Left ventricle myocardium (tissue), 1 donor: ENCODE data around the genes TNFRSF18, TAS1R3, AURKAIP1 and ATAD3A.

DNA sequence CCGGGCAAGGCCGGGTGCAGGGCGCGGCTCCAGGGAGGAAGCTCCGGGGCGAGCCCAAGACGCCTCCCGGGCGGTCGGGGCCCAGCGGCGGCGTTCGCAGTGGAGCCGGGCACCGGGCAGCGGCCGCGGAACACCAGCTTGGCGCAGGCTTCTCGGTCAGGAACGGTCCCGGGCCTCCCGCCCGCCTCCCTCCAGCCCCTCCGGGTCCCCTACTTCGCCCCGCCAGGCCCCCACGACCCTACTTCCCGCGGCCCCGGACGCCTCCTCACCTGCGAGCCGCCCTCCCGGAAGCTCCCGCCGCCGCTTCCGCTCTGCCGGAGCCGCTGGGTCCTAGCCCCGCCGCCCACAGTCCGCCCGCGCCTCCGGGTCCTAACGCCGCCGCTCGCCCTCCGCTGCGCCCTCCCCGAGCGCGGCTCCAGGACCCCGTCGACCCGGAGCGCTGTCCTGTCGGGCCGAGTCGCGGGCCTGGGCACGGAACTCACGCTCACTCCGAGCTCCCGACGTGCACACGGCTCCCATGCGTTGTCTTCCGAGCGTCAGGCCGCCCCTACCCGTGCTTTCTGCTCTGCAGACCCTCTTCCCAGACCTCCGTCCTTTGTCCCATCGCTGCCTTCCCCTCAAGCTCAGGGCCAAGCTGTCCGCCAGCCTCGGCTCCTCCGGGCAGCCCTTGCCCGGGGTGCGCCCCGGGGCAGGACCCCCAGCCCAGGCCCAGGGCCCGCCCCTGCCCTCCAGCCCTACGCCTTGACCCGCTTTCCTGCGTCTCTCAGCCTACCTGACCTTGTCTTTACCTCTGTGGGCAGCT lies 134.6 kb downstream of the OR4F5 start:
- PRO-cap = no peak

- PRO-cap = no peak
Measured at GRCh38 chr1:726965-727512, 40.6 kb upstream of the OR4F16 start.

DNA sequence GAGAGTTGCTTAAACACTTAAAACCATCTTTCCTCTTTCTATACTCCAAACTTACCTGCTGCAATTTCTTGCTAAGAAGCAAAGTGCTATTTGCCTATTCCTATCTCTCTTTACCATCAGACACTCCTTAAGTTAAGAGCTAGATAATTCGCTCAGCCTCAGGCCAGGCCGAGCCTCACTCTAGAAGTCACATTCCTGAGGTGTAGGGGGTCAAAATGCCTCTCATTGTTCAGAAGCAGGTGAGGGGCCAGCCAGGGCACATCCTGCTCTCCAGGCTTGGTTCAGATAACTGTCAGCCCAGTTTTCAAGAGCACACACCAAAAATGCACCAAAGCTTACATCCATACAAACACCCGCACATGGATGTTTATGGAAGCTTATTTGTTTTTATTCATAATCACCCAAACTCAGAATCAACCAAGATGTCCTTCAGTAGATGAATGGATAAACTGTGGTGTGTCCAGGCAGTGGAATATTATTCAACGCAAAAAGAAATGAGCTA lies 78.0 kb upstream of the SAMD11 start:
- PRO-cap = no peak

GRCh38 chr1:1033626-1034410 lies 13.9 kb downstream of the AGRN start:
- PRO-cap = no peak

- PRO-cap = no peak
Measured at GRCh38 chr1:1068578-1069078, 5.5 kb downstream of the RNF223 start.

DNA sequence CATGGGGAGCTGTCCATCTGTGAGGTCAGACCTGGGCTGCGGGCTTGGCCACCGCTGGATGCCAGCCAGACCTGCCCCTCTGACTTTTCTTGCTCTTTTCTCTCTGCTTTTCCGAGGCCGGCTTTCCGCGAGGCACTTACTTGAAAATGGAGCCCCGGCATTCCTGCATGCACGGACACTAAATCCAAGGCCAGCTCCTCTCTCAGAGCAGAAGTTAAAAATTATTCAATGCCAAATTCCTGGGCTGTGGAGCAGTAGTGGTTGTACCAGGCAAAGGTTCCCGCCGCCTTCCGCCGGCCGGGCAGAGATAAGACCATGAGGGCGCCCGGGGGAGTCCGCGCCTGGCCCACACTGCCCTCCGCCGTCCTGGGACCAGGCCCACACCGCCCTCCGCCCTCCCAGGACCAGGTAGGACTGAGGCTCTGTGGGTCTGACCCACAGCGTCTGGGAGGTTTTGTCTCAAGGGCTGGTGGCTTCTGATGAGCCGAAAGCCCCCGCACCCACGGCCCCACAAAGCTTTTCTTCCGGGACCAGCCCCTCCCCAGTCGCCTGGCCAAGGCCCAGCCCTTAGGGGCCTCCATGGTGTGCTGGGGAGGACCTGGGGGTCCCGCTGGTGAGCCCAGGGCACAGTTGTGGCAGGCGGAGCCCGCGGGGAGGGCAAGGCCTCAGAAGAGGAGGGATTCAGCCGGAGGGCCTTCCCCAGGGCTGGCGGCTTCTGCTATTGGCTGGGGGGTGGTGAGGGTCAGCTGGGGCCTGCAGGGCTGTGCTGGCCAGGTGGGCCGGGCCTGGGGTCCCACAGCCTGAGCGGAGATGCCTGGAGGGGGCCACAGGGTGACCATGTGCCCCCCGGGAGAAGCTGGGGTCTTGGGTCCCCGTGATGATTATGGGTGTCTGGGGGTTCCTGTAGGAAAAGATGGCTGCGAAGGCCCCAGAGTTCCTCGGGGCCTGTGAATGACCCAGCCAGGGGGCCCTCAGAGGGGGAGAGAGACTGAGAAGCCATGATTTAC lies 12.8 kb upstream of the C1orf159 start:
- PRO-cap = no peak

DNA sequence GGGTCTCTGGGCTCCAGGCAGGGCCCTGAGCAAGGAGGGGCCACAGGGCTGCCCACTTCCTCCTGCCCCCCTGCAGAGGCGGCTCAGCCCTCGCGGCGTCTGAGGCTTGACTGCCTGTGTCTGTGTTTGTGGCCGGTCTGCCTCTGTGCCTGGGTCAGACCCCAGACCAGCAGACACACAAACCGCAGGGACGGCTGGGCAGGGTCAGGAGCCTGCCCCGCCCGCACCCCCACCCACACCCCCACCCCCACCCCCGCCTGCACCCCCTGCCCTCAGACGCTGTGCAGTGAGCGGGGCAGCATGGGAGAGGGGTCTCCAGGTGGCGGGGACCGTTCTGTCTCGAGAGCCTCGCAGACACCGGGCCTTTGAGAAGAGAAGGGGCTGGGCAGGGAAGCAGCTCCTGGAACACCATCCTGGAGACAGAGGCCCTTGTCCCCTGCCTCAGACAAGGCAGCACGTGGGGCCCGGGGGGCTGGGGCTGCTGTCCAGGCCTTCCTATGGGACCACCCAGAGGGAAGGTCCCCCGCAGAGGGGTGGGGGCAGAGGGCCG lies 7.3 kb upstream of the TTLL10 start:
- PRO-cap = no peak

DNA sequence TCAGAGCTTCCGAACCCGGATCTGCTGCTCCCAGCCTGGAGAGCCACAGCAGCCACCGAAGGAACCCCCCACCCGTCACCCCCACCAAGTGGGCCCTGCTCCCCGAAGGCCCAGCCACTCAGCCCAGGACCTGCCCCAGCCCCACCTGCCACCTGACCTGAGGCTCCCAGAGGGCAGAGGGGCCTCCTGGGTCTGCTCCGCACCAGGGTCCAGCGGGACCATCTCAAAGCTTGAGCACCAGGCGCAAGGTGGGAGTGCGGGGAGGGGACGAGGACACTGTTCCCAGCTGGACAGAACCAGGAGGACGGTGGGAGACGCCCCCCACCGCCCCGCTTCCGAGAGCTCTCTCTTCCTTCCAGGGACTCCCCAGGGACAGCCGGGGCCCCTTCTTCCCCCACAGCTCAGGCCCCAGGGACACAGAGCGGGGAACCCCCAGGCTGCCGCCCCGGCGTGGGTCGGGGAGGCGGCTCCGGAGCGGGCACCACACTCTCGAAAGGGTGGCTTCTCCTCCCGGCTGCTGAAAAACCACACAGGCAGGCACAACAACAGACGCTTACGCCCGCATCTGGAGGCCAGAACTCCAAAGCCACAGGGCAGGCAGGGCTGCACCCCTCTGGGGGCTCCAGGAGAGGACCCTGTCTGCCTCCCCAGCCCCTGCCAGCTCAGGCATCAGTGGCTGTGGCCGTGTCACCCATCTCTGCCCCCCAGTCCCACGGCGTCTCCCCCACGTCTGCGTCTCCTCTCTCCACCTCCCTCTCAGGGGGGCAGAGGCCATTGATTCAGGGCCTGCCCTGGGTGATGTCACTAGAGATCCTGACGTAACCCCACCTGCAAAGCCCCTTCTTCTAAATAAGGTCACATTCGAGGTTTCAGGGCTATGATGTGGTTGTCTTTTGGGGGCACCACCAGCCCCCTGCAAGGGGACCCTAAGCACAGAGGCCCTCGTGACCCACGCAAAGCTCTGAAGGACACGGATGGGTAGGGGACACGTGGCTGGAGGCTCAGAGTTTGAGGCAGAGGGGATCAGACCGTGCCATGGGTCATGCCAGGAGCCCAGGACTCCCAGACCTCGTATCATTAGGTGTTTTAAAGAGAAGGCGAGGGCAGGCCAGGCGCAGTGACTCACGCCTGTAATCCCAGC lies 1.8 kb upstream of the TTLL10 start:
- PRO-cap = no peak

GRCh38 chr1:1201197-1201983 lies 5.0 kb downstream of the TNFRSF18 start:
- PRO-cap = bidirectional peak, plus-strand start at chr1:1201543, minus-strand start at chr1:1201410

GRCh38 chr1:1206482-1207017 lies at the start of gene TNFRSF18:
TNFRSF18 (minus strand) TSS chr1:1206592.
- PRO-cap = no peak

DNA sequence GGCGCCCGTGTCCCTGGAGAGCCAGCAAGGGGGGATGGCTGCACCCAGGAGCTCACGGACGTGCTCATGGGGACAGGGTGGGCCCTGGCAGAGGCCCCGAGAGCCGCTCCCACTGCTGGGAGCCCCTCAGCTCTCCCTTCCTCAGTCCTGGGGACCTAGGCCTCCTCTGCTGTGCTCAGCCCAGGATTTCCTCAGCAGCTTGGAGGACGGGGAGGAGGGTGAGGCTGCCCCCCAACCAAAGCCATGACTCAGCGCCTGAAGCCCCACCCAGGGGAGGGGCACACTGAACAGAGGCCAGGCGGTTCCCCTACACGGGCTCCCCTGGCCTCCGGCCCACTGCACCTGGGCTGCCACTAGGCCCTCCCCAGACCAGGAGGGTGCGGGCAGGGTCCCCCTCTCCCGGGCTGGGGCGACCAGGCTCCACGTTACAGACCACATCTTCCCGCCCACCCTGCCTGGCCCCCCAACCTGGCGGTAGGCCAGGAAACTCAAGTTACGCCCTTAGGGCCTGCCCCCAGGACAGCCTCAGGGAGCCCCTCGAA lies 2.2 kb downstream of the ACAP3 start:
- PRO-cap = bidirectional peak, plus-strand start at position 345 of the sequence, minus-strand start at position 168 of the sequence

DNA sequence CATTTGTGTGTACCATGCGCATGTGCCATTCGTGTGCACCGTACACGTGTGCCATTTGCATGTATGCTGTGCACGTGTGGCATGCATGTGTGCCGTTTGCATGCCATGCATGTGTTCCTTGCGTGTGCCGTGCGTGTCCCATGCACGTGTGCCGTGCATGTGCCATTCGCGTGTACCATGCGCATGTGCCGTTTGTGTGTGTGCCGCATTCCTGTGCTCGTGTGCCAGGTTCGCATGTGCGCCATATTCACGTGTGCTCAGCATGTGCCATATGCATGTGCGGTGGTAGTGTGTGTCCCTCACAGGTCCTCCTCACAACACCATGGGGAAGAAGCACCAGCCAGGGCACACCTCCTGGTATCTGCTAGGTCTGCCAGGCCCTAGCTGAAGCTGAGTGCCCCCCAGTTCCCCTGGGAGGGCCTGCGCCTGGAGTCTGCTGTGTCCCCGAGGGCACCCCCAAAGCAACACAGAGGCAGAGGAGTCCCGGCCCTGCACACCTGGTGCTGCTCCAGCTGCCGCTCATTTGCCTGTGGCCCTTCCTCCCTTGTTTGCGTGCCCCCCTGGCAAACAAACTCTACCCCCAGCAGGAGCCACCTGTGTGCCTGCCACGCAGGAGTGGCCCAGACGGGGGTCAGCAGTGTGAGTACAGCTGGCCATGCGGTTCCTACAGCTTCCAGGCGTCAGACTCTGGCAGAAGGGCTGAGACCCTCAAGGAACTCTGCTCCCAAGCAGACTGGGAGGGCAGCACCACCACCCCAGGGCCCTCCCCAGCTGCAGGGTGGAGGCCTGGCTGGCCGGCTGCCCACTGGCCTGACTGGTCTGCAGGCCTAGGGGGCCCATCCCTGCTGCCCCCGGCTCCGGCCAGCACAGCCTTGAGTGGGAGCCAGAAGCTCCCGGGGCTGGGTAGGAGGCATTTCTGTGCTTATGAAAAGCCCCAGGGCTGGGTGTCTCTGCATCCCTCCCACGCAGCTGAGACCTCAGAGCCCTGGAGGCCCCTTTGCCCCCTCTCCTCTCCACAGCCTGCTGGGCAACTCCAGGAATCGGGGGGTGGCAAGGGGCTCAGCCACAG lies 743 bp upstream of the TAS1R3 start:
- PRO-cap = no peak

- PRO-cap = no peak
Measured at GRCh38 chr1:1331072-1331669, at the start of gene TAS1R3. TAS1R3 (plus strand) TSS chr1:1331280.

- PRO-cap = no peak
Measured at GRCh38 chr1:1354581-1355382, 3.6 kb downstream of the MXRA8 start.

DNA sequence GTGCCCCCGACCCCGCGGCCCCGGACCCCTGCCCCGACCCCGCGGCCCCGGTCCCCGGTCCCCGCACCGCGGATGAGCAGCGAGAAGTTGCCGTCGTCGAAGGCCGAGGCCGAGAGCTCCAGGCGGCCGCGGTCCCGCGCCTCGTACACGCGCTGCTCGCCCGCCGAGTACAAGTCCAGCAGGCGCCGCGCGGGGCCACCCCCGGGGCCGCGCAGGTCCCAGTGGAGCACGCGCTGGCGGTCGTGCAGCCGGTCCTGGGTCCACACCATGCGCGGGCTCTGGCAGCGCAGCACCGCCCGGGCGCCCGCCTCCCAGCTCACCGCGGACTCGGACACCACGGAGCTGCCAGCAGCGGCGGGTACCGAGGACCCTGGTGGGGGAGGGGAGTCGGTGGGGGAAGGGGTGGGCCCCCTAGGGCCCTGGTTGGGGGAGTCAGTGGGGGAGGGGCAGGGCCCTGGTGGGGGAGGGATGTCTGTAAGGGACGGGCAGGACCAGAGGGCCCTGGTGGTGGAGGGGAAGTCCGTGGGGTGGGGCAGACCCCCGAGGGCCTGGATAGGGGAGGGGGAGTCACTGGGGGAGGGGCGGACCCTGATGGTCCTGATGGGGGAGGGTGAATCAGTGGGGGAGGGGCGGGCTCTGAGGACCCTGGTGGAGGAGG lies 2.8 kb downstream of the MXRA8 start:
- PRO-cap = no peak

- PRO-cap = bidirectional peak, plus-strand start at chr1:1375596, minus-strand start at chr1:1375200
Measured at GRCh38 chr1:1375051-1375796, at the start of gene AURKAIP1. AURKAIP1 (minus strand) TSS chr1:1375207.

- PRO-cap = unidirectional peak, plus-strand start at chr1:1390956
Measured at GRCh38 chr1:1390628-1391385, 8.3 kb downstream of the CCNL2 start.

- PRO-cap = bidirectional peak, plus-strand start at chr1:1399552, minus-strand start at chr1:1399336
Measured at GRCh38 chr1:1399443-1399688, 231 bp upstream of the CCNL2 start.

- PRO-cap = no peak
Measured at GRCh38 chr1:1400765-1401692, 1.9 kb upstream of the CCNL2 start.

GRCh38 chr1:1511627-1512796 lies at the start of gene ATAD3A:
ATAD3A (plus strand) TSS chr1:1512162.
- PRO-cap = bidirectional peak, plus-strand start at chr1:1511791, minus-strand start at chr1:1511711; bidirectional peak, plus-strand start at chr1:1512162, minus-strand start at chr1:1511968; unidirectional peak, minus-strand start at chr1:1512407